ENCODE measurements around the genes RABGAP1L and GPR52.

GRCh38 chr1:173332033-173332508 lies 124.9 kb upstream of the TNFSF4 start:
- PRO-cap: no peak
CAGE:
- cytosol, long polyA minus RNA: no peak
- cytosol, long polyA plus RNA: no peak
- long polyA plus RNA: no peak
- nucleus, long polyA minus RNA: no peak
- nucleus, long polyA plus RNA: no peak

- PRO-cap: no peak
CAGE:
- cytosol, long polyA minus RNA: no peak
- cytosol, long polyA plus RNA: no peak
- long polyA plus RNA: no peak
- nucleus, long polyA minus RNA: no peak
- nucleus, long polyA plus RNA: no peak
These were observed 61.5 kb upstream of the PRDX6 start for GRCh38 chr1:173415494-173416175.

GRCh38 chr1:173437576-173438111 lies 39.5 kb upstream of the PRDX6 start:
- PRO-cap: no peak
CAGE:
- cytosol, long polyA minus RNA: no peak
- cytosol, long polyA plus RNA: no peak
- long polyA plus RNA: no peak
- nucleus, long polyA minus RNA: no peak
- nucleus, long polyA plus RNA: no peak

DNA sequence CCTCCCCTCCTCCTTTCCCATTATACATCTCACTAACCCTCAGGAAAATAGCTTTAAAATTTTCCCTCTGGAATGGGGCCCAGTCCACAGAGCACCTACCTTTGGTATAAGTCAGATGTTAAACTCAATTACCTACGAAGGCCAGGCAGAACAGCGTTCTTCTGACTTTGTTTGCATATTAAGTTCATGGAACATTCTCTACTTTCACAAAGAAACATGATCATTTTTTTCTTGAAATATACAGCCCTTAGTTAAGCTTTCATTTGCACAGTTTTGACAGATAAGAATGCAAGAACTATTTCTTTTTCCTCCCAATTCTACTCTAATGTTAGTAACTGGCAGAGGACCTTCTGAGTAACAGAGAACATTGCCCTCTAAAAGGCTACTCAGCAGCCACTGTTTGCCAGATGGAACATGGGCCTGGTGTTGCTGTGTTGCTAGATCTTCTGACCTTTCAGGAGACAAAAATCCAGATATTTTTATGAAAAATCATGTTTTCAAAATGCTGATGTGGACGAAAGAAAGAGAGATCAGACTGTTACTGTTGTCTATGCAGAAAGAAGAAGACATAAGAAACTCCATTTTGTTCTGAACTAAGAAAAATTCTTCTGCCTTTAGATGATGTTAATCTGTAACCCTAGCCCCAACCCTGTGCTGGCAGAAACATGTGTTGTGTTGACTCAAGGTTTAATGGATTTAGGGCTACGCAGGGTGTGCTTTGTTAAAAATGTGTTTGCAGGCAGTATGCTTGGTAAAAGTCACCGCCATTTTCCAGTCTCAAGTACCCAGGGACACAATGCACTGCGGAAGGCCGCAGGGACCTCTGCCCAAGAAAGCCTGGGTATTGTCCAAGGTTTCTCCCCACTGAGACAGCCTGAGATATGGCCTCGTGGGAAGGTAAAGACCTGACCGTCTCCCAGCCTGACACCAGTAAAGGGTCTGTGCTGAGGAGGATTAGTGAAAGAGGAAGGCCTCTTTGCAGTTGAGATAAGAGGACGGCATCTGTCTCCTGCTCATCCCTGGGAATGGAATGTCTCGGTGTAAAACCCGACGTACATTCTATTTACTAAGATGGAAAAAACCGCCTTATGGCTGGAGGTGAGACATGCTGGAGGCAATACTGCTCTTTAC lies 2.9 kb upstream of the PRDX6 start:
- PRO-cap: no peak
CAGE:
- cytosol, long polyA minus RNA: no peak
- cytosol, long polyA plus RNA: no peak
- long polyA plus RNA: no peak
- nucleus, long polyA minus RNA: no peak
- nucleus, long polyA plus RNA: no peak

DNA sequence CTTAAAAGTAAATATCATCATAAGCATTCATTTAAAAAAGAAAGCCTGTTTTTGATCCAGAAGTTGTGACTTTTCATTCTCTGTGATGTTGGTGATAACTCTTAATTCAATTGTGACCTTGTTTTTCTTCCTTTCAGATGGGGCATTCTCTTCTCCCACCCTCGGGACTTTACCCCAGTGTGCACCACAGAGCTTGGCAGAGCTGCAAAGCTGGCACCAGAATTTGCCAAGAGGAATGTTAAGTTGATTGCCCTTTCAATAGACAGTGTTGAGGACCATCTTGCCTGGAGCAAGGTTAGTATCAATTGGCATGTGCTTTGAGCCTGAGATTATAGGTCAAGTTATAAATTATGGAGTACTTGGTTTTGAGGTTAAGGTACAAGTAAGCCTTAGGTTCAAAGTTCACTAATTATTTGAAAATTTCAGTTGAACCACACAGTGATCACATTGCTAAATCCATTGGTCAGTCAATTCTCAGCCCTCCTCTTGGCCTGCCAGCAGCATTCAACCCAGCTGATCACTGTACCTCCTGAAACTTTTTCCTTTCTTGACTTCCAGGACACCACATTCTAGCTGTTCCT lies 4.1 kb downstream of the PRDX6 start:
- PRO-cap: no peak
CAGE:
- cytosol, long polyA minus RNA: no peak
- cytosol, long polyA plus RNA: no peak
- long polyA plus RNA: no peak
- nucleus, long polyA minus RNA: no peak
- nucleus, long polyA plus RNA: no peak

GRCh38 chr1:173642773-173643140 lies 7.6 kb downstream of the TEX50 start:
- PRO-cap: no peak
CAGE:
- cytosol, long polyA minus RNA: no peak
- cytosol, long polyA plus RNA: no peak
- long polyA plus RNA: no peak
- nucleus, long polyA minus RNA: no peak
- nucleus, long polyA plus RNA: no peak

DNA sequence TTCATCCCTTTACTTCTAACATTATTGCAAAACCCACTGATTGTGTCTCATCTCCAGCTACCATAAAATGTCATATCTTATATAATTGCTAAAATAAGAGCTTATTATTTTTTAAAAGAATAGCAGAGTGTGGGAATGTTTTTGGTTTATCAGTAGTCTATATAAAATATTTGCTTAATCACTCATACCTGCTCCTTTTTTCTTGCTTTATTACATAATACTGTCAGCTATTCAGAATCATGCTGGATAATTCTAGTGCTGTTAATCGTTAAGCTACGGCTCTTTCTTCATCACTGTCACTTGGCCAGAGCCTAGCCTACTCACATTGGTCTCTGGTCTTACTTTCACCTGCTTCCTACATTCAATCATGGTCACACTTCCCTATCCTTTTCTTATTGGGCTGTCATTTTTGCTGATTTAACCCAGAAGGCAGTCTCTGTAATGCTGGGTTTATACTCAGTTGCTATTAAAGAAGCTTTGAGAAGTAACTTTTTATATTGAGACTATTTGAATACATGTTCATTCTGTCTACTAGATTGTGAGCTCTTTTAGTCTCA lies 2.4 kb downstream of the KLHL20 start:
- PRO-cap: no peak
CAGE:
- cytosol, long polyA minus RNA: no peak
- cytosol, long polyA plus RNA: no peak
- long polyA plus RNA: no peak
- nucleus, long polyA minus RNA: no peak
- nucleus, long polyA plus RNA: no peak

GRCh38 chr1:173726757-173727294 lies 12.0 kb downstream of the KLHL20 start:
- PRO-cap: no peak
CAGE:
- cytosol, long polyA minus RNA: no peak
- cytosol, long polyA plus RNA: no peak
- long polyA plus RNA: no peak
- nucleus, long polyA minus RNA: no peak
- nucleus, long polyA plus RNA: no peak

- PRO-cap: no peak
CAGE:
- cytosol, long polyA minus RNA: no peak
- cytosol, long polyA plus RNA: no peak
- long polyA plus RNA: no peak
- nucleus, long polyA minus RNA: no peak
- nucleus, long polyA plus RNA: no peak
These were observed 11.9 kb upstream of the ZBTB37 start for GRCh38 chr1:173856107-173856915.

GRCh38 chr1:173914264-173915061 lies 2.7 kb downstream of the SERPINC1 start:
- PRO-cap: no peak
CAGE:
- cytosol, long polyA minus RNA: no peak
- cytosol, long polyA plus RNA: no peak
- long polyA plus RNA: no peak
- nucleus, long polyA minus RNA: no peak
- nucleus, long polyA plus RNA: no peak

GRCh38 chr1:173947184-173947810 lies 30.2 kb upstream of the SERPINC1 start:
- PRO-cap: no peak
CAGE:
- cytosol, long polyA minus RNA: no peak
- cytosol, long polyA plus RNA: no peak
- long polyA plus RNA: no peak
- nucleus, long polyA minus RNA: no peak
- nucleus, long polyA plus RNA: no peak

DNA sequence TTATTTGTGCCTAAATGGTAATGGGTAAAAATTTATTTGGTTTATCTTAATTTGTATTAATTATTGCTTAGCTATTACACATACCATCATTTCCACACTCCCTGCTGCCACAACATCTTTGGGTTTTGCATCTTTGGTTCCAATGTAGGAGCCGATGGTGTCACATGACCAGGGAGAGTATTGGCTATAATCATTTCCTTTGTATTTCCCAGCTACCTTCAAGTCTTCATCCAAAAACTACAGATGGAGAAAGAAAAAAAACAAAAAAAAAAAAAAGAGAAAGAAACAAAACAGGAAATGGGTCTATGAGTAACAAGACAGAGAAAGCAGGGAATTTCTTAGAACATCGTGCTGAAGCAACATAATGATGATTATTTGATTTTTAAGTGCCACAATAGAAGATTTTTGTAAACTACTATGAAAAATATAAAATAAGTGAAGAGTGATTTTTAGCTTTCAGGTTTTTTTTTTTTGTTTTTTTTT lies 34.8 kb upstream of the SERPINC1 start:
- PRO-cap: no peak
CAGE:
- cytosol, long polyA minus RNA: no peak
- cytosol, long polyA plus RNA: no peak
- long polyA plus RNA: no peak
- nucleus, long polyA minus RNA: no peak
- nucleus, long polyA plus RNA: no peak

GRCh38 chr1:174018391-174019032 lies 3.6 kb downstream of the RC3H1 start:
- PRO-cap: no peak
CAGE:
- cytosol, long polyA minus RNA: no peak
- cytosol, long polyA plus RNA: no peak
- long polyA plus RNA: no peak
- nucleus, long polyA minus RNA: no peak
- nucleus, long polyA plus RNA: no peak

GRCh38 chr1:174159043-174159716 lies at the start of gene RABGAP1L:
Gene RABGAP1L, plus strand, starts transcription at chr1:174159520.
- PRO-cap: bidirectional peak, plus-strand start at chr1:174159581, minus-strand start at chr1:174159276
CAGE:
- cytosol, long polyA minus RNA: start-site peak on the plus strand at chr1:174159486-174159581, 23 reads
- cytosol, long polyA plus RNA: no peak
- long polyA plus RNA: no peak
- nucleus, long polyA minus RNA: start-site peak on the plus strand at chr1:174159545-174159589, 106 reads
- nucleus, long polyA plus RNA: no peak

GRCh38 chr1:174427833-174428489 lies 19.8 kb upstream of the GPR52 start:
- PRO-cap: no peak
CAGE:
- cytosol, long polyA minus RNA: no peak
- cytosol, long polyA plus RNA: no peak
- long polyA plus RNA: no peak
- nucleus, long polyA minus RNA: no peak
- nucleus, long polyA plus RNA: no peak

- PRO-cap: no peak
CAGE:
- cytosol, long polyA minus RNA: no peak
- cytosol, long polyA plus RNA: no peak
- long polyA plus RNA: no peak
- nucleus, long polyA minus RNA: no peak
- nucleus, long polyA plus RNA: no peak
These were observed at the start of gene GPR52 for GRCh38 chr1:174447787-174448467. Gene GPR52, plus strand, starts transcription at chr1:174447964.

- PRO-cap: no peak
CAGE:
- cytosol, long polyA minus RNA: no peak
- cytosol, long polyA plus RNA: no peak
- long polyA plus RNA: no peak
- nucleus, long polyA minus RNA: no peak
- nucleus, long polyA plus RNA: start-site peak on the plus strand at chr1:174818084-174818328, 14 and 6 reads in 2 replicates
These were observed 182.1 kb upstream of the CACYBP start for GRCh38 chr1:174817439-174818327.

GRCh38 chr1:175317578-175318288 lies 125.2 kb upstream of the KIAA0040 start:
- PRO-cap: bidirectional peak, plus-strand start at chr1:175318078, minus-strand start at chr1:175317838
CAGE:
- cytosol, long polyA minus RNA: no peak
- cytosol, long polyA plus RNA: no peak
- long polyA plus RNA: no peak
- nucleus, long polyA minus RNA: no peak
- nucleus, long polyA plus RNA: no peak

GRCh38 chr1:175598808-175599890 lies 144.2 kb downstream of the TNR start:
- PRO-cap: bidirectional peak, plus-strand start at chr1:175599464, minus-strand start at chr1:175599363; unidirectional peak, minus-strand start at chr1:175599633
CAGE:
- cytosol, long polyA minus RNA: no peak
- cytosol, long polyA plus RNA: no peak
- long polyA plus RNA: no peak
- nucleus, long polyA minus RNA: no peak
- nucleus, long polyA plus RNA: no peak

DNA sequence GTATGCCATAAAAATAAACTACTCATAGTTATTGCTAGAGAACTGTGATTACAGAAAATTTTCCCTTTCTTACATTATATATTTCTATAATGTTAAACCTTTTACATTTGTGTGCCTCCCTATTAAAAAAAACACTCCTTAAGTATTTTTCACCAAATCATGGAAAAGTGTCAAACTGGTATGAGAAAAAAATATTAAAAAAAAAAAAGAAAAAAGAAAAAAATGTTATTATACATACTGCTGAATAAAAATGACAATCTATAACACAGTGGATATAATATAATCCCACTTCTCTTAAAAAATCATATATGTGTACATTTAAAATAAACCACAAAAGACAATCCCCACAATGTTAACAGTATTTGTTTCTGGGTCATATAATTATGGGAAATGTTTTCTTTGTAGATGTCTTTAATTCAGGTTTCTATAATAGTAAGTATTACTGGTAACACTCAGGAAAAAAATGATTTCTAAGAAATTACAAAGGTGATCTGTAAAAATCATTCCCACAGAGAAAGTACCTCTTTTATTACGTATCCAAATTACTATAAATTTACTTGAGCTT lies 29.9 kb downstream of the COP1 start:
- PRO-cap: no peak
CAGE:
- cytosol, long polyA minus RNA: no peak
- cytosol, long polyA plus RNA: no peak
- long polyA plus RNA: no peak
- nucleus, long polyA minus RNA: no peak
- nucleus, long polyA plus RNA: start-site peak on the minus strand centred at position 460 of the sequence, 462 bp wide, 17 and 32 reads in 2 replicates

Data from endothelial cell of umbilical vein (primary cell).